Breast epithelium (tissue), 2 donors: ENCODE measurements around a stretch of chr10.

DNA sequence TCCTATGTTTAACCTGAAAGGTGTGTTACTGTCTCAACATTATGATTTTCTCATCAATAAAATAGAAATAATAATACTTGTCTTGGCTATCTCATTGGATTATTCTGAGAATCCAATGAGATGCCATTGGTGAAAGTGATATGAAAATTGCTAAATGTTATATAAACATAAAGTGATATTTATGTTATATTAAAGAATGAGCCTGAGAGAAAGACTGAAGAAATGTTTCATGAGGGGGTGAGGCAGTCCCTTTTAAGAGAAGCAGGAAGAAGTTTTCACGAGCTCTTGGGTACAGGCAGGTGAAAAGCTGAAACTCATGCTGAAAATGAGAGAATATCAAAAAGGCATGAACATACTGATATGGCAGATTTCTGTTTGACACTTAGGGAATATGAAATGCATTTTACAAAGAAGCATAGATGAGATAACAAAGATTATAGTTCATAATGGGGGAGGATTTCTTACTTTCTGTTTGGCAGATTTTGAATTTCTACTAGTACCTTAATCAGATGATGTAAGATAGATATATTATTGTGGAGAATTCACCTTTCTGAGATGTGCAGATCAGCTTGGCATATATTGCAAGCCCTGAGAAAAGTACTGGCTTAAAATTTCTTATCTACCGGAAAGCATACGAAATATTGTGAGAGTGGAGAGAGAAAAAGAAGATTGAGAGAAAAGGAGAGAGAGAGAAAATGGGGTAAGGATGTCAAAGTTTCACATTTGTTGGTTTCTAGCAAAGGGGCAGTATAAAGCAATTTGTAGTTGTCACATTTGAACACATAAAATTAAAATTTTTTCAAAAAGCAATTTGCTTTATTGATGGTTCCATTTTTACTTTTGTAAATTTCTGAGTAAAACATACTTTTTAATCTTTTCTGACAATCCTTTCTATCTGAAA is 127.8 kb downstream of the CSTF2T start:
- PRO-cap, result no peak
- RAMPAGE, long total RNA, 2 experiments, result no peak in any of the 2 experiments

DNA sequence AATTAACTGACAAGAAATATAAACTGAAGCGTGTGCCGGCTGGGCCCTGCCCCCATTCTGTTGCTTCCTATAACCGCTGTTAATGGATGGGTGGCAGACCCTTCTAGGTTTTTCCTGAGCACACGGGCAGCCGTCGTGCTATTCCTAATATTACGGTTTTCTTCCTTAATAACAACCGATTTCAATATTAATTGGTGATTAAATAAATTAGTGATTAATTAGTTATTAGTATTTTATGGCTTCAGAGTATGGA is 695 bp upstream of the CSTF2T start:
- PRO-cap, result no peak
- RAMPAGE, long total RNA, 2 experiments, result no peak in any of the 2 experiments

GRCh38 chr10:51860051-51860702 is 160.8 kb upstream of the CSTF2T start:
- PRO-cap, result no peak
- RAMPAGE, long total RNA, 2 experiments, result no peak in any of the 2 experiments

GRCh38 chr10:52232501-52233183 is 81.4 kb upstream of the DKK1 start:
- PRO-cap, result no peak
- RAMPAGE, long total RNA, 2 experiments, result no peak in any of the 2 experiments

- PRO-cap, result no peak
- RAMPAGE, long total RNA, 2 experiments, result no peak in any of the 2 experiments
These were observed 2.1 kb upstream of the MBL2 start for GRCh38 chr10:52774469-52775216.

DNA sequence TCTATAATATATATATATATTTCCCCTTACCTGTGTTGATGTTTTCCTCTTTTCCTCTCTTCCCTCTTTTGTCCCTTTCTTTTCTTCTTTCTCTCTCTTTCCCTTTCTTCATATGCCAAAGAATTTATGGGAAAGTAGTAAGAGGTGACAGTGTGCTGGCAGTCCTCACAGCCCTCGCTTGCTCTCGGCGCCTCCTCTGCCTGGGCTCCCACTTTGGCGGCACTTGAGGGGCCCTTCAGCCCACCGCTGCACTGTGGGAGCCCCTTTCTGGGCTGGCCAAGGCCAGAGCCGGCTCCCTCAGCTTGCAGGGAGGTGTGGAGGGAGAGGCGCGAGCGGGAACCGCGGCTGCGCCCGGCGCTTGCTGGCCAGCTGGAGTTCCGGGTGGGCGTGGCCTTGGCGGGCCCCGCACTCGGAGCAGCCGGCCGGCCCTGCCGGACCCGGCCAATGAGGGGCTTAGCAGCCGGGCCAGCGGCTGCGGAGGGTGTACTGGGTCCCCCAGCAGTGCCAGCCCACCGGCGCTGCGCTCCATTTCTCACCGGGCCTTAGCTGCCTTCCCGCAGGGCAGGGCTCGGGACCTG is 206.2 kb downstream of the ZWINT start:
- PRO-cap, result no peak
- RAMPAGE, long total RNA, 2 experiments, result no peak in any of the 2 experiments

DNA sequence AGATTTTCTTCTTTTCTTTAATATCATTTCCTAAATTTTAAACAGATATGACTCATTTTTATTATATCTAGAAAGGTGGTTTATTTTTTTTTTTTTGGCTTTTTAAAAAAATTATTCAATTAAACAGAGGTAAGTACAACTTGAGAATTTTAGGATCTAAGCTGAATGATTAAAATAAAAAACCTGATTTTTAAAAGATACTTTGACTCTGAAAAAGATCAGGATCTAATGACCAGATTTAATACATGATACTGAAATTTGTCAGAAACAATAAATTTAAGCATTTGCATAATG is 215.2 kb downstream of the IPMK start:
- PRO-cap, result no peak
- RAMPAGE, long total RNA, 2 experiments, result no peak in any of the 2 experiments

DNA sequence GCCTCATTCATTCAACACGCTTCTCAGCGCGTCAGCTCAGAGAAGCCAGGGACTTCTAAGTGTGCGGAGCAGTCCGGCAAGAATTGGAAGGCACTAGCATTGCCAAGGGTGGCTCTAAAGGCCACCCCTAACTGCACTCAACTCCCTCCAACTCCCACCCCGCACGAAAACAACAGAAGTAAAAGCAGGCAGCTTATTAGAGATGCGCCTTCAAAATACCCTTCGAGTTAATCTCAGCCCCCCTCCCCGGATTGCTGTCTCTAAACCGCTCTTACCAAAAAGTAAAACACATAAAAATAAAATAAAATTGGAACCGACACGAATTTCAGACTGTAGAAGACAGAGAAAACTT is 489 bp upstream of the IPMK start:
- PRO-cap, result no peak
- RAMPAGE, long total RNA, 2 experiments, result no peak in any of the 2 experiments

DNA sequence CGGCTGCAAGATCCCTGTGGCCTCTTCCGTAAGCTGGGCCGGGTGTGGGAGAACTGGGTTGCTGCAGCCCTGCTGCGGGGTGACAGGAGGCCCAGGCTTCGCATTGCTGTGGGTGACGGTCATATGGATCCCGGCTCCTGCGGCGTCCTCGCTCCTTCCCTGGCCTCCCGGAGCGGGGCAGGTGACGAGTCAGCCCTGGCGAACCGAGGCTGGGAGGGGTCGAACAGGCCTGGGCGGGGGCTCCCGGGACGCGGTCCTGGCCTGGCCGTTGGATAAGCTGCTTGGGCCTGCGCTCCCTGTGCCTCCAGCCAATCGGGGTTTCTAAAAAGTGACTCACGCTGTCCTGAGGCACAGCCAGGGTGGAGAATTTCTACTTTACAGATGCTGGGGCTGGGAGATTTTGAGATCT is 7.8 kb upstream of the UBE2D1 start:
- PRO-cap, result no peak
- RAMPAGE, long total RNA, 2 experiments, result no peak in any of the 2 experiments

- PRO-cap, result unidirectional peak, minus-strand start at chr10:58513806
- RAMPAGE, long total RNA, 2 experiments, result no peak in any of the 2 experiments
These were observed 1.0 kb downstream of the BICC1 start for GRCh38 chr10:58513623-58514139.

DNA sequence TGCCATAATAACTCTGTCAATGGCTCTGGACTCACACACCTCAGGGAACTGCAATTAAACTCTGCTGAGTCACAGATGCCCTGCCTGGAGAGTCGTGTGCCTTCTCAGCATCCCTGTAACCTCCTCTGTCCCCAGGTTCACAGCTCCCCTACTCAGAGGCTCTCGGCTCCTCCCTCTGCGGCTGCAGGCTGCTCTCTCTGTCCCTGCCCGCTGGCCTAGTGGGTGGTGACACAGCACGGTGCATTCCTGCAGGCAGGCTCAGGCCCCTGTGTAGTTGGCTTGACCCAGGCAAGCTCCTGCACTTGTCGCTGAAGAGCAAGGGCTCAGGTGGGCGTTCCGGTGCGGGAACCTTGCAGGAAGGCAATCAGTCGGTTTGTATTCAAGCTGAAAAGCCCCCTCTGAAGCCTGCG is 208.9 kb upstream of the PHYHIPL start:
- PRO-cap, result no peak
- RAMPAGE, long total RNA, 2 experiments, result no peak in any of the 2 experiments

DNA sequence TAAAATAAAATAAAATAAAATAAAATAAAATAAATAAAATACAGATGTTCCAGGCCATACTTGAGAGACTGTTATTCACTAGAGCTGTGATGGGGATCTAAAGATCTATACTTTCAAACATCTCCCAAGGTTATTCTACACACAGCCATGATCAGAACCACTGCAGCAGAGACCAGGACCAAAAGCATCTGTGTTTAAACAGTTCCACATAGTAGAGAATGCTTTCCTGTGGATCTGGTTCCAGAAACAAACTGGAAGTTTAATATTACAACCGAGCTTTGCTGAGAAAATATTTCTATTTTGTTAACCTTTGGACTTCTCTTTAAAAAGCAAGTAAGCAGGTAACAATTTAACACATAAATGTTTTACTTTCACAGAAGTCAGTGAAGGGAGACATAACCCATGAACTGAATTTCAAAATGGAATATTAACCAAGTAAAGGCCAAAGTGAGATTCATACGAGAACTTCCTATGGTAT is 98.7 kb upstream of the PHYHIPL start:
- PRO-cap, result no peak
- RAMPAGE, long total RNA, 2 experiments, result no peak in any of the 2 experiments

GRCh38 chr10:59137797-59138383 is 38.6 kb upstream of the PHYHIPL start:
- PRO-cap, result no peak
- RAMPAGE, long total RNA, 2 experiments, result no peak in any of the 2 experiments

DNA sequence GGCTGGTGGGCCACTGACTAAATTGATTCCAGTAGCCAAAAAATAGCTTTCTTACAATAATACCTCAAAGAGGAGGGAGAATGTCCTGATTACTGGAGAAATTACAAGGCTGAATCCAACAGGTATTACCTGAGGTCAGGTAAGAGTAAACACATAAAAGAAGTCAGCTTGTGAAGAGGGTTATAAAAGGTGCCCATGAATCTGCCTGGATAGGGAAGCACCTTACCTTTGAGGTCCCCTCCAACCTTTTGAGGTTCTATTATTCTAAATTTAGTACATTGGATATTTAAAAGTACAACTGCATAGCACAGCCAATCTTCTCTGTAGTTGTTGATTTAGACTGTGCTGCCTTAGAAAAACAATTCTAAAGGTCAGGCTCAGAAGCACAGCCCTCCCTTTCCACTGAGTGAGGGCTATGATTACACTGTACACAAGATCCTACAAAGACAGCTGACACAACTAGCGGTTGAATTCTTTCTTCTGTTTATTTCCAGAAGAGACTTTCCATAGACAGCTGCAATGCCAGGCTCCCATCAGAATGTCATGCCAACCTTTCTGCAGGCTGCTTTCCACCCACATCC is 39.5 kb downstream of the FAM13C start:
- PRO-cap, result no peak
- RAMPAGE, long total RNA, 2 experiments, result no peak in any of the 2 experiments

DNA sequence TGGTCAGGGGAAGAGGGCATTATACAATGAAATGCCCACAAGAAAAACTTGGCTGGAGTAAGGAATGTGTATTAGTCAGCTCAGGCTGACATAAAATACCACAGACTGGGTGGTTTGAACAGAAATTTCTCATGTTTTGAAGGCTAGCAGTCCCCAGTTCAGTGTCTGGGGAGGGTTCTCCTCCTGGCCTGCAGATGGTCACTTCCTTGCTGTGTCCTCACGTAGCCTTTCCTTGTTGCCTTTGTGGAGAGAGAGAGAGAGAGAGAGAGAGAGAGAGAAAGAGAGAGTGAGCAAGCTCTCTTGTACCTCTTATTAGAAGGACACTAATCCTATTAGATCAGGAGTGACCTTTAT is 25.7 kb upstream of the FAM13C start:
- PRO-cap, result no peak
- RAMPAGE, long total RNA, 2 experiments, result no peak in any of the 2 experiments

- PRO-cap, result no peak
- RAMPAGE, long total RNA, 2 experiments, result no peak in any of the 2 experiments
These were observed 10.8 kb downstream of the SLC16A9 start for GRCh38 chr10:59698859-59699336.

DNA sequence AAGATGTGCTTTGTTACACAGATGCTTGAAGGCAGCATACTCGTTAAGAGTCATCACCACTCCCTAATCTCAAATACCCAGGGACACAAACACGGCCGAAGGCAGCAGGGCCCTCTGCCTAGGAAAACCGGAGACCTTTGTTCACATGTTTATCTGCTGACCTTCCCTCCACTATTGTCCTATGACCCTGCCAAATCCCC is 8.5 kb downstream of the MRLN start:
- PRO-cap, result no peak
- RAMPAGE, long total RNA, 2 experiments, result no peak in any of the 2 experiments

DNA sequence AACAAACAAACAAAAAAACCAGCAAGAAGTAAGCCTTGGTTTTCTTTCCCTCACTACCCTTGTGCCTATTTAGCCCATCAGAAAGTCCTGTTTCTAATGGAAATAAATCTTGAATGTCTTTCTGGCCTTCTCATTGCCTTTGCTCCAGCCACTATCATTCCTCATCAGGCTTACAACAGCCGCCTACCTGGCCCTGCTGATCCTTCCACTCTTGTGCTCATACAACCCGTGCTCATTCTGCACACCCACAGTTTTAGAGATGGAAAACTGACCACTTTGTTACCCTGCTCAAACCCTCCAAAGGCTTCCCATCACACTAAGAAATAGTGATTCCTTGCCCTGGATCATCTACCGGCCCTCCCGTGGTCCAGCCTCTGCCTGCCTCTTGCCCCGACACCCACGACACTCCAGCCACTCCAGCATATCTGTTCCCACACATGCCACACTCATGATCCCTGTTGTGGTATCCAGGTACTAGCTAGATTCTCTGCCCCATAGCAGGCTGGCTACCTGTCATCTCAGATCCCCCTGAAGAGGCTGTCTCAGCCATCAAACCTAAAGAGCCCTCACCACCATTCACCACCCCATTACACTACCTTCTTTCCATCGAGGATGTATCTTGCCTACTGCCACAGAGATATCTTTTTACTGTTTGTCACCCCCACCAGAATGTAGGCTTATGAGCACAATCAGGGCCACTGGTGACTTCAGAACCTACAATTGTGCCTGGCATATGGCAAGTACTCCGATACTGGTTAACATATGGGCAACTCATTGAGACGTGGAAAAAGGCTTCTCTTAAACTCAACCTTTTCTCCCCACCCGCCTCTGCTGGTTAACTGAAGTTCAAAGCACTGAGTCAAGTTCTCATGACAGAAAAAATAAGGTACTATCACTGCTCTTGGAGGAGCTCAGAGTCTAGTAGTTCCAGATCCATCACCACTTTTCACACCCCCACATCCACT is 36.6 kb downstream of the CCDC6 start:
- PRO-cap, result no peak
- RAMPAGE, long total RNA, 2 experiments, result no peak in any of the 2 experiments

DNA sequence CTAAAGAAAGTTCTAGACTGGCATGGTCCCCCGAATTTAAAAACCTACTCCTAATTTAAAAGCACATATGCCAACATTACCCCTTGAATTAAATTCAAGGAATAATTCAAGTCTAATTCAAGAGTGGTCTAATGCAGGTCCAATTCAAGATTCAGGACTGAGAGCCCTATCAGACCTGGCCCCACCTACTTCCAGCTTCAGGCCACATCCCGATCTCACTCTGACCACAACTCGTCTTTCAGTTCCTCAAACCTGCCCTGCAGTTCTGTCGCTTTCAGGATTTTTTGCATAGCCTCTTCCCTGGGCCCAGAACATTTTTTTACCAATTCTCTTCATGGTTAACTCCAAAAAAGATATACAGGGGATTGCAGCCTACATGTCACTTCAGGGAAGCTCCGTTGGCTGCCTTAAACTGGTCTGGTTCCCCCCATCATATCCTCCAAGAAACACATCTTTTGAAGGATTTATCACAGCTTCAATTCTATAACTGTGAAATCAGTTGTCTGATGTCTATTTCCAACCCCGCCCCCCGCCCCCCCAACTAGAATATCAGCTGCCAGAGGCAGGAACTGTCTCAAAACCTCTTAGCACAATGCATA is 20.9 kb downstream of the CCDC6 start:
- PRO-cap, result no peak
- RAMPAGE, long total RNA, 2 experiments, result no peak in any of the 2 experiments

GRCh38 chr10:59894068-59894680 is 12.2 kb downstream of the CCDC6 start:
- PRO-cap, result no peak
- RAMPAGE, long total RNA, 2 experiments, result no peak in any of the 2 experiments